Measurements from ENCODE around the genes KRT84, KRT82 and SOAT2.

DNA sequence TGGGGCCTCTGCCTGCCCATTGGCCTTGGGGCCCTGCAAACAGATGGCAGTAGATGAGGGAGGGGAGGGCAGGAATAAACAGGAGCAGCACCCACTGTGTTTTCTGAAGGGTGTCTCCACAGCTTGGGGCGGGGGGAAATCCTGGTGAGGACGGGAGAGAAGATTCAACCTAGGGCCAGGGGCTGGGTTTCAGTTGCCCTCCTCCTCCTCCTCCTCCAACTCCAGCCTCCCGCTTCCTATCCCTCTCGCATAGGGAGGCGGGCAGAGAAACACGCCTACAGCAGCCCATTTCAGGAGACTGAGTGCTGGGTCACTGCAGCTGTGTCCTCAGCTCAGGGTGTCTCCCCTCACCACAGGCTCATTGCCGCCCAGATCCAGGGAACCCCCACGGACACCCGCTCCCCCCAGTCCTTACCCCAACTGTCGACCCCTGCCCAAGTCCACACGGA, 9.0 kb upstream of the KRT80 start:
- PRO-cap = no peak

DNA sequence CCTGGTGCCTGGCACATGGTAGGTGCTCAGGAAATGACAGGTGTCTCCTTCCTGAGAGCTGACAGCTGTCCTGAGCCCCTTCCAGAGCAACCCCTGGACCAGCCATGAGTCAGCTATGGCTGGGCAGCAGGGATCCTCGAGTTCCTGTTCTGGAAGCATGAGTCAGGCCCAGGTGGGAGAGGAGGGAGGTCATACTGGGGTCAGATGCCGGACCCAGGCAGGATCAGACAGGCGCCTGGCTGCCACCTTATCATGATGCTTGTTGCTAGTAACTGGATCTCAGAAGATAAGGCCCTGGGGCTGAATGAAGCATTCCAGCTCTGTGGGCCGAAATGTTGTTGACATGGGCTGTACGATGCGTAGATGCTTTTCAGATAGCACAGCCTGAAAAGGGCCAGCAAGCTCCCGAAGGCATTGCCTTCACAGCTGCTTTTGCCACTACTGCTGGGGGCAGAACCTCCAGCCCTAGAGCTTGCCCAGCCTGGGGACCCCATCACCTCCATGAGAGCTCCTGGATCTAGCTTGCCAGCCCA, 17.4 kb upstream of the KRT7 start:
- PRO-cap = no peak

DNA sequence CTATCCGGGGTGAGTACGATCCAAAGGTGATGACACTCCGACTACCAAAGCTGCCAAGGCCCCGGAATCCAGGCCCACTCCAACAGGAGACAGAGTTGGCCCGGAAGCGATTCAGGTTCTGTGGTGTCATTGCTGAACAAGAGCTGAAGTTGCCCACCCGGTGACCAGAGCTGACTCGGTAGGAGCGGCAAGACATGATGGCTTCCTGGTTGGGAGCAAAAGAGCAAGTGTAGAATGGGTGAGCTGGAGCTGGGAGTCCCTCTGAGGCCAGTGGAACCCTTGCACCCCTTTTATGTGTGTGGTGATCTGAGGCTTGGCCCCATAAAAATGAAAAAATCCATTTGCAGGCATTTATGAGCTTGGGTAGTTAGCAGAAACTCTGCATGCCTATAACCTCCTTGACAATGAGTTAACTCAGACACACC, at the start of gene KRT84:
Gene KRT84 (minus strand): TSS at position 263 of the 425 bp plus-strand sequence.
- PRO-cap = no peak

- PRO-cap = no peak
Observed at GRCh38 chr12:52406025-52406578, at the start of gene KRT82. Gene KRT82, minus strand, starts transcription at chr12:52406335.

DNA sequence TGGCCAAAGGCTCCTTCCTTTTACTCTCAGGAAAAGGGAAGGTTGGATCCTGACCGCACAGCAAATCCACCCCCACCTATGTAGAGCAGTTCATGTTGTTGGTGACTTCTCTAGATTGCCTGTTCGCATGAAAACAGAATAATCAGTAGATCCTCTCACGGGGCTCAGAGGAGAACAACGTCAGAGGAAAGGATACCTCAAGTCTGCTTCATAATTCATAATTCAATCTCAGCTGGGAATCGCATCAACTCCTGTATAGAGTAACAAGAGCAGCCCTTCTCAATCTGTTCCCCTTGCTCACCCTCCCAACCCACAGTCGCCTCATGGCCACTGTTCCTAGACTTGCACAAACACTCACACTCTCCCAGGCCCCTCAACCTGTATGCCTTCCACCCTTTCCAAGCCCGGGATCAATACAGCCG, 11.2 kb upstream of the KRT73 start:
- PRO-cap = no peak

DNA sequence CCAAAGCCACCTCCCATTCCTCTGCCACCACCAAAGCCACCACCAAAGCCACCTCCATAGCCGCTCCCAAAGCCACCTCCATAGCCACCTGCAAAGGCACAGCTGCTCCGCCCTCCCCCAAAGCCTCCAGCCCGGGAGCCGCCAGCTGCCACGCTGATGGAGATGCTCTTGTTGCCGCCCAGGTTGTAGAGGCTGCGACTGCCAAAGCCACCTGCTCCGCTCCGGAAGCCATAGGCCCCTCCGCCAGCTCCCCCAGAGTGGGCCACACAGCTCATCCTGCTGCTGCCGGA, 288 bp downstream of the KRT3 start:
- PRO-cap = no peak

DNA sequence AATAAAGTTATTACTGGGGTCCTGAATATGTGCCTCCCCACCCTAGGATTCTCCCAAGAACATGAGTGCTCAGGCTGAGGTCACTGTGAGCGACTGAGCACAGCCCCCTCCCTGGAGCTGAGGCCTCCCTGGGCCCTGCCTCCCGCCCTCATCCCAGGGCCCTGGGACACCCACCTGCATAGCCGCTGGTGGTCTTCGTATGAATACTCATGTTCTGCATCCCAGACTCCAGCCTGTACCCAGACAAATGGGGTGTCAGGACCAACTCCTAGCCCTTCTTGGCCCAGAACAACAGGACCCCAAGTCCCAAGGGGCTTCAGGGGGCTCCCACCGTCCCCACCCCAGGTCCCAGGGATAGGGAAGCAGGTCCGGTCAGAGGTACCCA, 6.6 kb downstream of the KRT8 start:
- PRO-cap = no peak

- PRO-cap = no peak
Observed at GRCh38 chr12:52942752-52943316, 6.1 kb upstream of the KRT18 start.

DNA sequence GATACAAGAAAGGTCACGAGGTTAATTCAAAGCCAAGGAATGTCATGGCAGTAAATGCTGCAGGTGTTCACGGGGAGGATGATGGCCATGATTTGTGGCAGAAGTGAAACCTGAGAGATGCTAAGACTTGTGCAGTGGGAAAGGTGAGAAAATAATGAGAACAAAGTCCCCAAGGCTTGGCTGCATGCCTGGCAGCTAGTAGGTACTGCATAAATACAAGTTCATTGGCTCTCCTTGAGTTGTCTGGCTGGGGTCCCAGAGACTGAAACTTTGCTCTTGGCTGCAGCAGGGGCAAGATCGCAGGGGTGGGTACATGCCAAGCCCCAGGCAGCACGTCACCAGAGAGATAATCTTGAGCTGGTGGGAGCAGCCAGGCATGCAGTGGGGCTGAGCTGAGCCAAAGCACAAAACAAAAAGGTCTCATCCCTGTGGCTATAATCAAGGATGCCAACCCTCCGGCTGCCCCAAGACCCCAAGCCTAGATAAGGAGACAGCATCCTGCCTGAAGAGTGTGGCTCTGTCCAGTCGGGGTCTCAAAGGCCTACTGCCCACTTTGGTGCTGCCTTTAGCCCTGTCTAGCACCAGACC, 21.3 kb downstream of the KRT18 start:
- PRO-cap = no peak

GRCh38 chr12:52981186-52981418, 25.2 kb upstream of the EIF4B start:
- PRO-cap = no peak

DNA sequence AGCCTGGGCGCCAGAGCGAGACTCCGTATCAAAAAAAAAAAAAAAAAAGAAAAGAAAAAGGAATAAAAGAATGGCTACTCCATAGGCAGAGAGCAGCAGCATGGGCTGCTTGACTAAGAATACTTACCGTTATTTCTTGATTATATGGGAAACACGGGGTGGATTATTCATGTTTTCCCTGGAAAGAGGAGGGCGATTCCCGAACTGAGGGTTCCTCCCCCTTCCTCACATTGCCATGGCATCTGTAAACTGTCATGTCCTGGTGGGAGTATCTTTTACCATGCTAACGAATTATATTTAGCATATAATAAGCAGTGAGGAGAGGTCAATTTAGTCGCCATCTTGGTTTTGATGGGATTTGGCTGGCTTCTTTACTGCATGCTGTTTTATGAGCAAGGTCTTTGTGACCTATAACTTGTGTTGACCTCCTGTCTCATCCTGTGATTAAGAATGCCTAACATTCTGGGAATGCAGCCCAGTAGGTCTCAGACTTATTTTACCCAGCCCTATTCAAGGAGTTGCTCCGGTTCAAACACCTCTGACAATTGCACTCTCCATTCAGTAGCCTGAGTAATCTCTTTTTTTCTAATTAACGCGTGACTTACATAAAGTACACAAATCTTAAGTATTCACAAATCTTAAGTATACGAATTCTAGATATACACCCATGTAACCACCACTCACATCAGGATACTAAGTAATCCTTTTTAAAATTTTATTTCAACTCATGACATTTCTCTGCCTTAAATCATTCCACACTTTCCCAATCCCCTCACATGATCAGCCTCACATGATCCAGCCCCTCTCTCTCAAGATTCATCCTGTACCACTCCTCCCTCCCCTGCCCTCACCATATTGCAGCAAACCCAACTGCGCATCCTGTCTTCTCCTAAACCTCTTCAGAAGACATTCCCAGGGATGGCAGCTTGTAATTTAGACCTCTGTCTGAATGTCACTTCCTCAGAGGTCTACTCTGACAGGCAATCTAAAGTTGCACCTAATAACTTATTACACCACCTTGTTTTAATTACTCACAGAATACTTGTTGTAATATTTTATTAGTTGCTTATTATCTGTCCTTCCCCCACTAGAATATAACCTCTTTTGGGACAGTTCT, 1.9 kb upstream of the EIF4B start:
- PRO-cap = no peak

DNA sequence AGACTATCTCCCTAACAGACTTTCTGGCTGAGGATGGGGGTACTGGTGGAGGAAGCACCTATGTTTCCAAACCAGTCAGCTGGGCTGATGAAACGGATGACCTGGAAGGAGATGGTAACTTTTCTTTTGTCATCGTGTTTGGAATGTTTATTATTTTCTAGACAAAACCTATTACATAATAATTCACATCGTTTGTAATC, 10.1 kb downstream of the EIF4B start:
- PRO-cap = no peak

DNA sequence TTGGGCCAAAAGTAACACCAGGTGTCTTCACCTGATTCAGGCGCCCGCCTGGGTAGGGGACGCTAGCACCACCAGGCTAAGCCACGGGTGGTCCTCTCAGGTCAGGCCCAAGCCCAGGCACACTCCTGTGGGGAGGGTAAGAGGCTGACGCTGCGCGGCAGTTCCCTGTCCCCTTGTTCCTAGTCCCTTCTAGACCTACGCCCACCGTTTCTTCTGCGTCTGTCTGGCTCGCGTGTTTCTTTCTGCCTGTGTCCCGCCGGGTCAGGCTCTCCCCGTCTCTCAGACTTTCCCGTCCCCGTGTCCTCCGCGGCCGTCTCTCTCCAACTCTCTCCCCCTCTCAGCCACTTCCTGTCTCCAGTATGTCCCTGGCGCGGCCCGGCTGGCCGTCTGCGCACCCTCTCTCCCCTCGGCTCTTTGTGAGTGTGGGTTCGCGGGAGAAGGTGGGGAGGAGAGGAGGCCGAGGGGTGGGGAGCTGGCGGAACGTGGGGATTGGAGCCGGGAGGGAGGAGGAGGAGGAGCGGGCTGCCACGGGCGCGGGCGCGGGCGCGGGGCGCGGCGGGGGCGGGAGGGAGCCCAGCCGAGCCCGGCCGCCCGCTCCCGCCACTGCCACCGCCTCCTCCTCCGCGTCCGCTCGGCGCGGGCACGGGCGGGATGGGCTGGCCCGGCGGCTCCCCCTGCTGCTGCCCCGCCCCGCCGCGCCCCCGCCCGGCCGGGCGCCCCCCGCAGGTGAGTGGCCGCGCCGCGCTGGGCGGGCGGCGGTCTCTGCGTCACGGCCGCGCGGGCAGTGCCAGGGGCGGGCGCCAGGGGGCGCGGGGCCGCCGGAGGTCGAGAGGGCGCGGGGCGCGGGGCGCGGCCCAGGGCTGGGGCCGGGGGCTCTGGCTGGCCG, 3.0 kb upstream of the TNS2 start:
- PRO-cap = bidirectional peak, plus-strand start at position 558 of the sequence, minus-strand start at position 416 of the sequence; bidirectional peak, plus-strand start at position 857 of the sequence, minus-strand start at position 605 of the sequence

DNA sequence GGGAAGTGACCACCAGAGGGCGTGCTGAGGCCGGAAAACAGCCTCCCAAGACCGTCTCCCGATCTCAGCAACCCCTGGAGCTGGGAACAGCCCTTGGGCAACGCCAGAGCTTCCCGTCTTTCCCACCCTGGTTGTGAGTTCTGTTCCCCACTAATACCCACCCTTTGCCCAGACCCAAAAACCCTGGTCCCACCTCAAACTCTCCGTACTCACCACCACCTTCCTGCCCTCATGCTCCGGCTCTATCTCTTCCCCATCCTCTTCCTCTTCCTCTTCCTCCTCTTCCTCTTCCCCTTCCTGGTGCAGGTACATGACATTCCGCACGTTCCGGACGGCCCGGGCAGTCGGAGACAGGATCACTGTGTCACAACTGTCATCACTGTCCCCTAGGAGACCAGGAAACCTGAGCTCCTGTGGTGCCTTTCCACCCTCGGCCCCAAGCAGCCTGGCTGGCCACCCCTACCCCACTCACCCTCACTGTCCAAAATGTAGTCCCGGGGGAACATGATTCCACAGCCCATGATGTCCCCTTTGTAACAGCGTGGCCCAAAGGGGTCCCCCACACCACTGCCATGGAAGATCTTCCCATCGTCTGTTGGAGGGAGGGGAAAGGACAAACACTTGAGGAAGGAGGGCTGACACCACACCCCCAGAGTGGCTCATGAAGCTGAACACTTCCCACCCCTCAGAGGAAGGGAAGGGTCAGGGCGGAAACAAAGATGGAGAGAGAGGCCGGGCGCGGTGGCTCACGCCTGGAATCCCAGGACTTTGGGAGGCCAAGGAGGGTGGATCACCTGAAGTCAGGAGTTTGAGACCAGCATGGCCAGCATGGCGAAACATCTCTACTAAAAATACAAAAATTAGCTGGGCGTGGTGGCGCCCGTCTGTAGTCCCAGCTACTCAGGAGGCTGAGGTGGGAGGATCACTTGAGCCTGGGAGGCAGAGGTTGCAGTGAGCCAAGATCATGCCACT, 12.8 kb downstream of the SPRYD3 start:
- PRO-cap = no peak

DNA sequence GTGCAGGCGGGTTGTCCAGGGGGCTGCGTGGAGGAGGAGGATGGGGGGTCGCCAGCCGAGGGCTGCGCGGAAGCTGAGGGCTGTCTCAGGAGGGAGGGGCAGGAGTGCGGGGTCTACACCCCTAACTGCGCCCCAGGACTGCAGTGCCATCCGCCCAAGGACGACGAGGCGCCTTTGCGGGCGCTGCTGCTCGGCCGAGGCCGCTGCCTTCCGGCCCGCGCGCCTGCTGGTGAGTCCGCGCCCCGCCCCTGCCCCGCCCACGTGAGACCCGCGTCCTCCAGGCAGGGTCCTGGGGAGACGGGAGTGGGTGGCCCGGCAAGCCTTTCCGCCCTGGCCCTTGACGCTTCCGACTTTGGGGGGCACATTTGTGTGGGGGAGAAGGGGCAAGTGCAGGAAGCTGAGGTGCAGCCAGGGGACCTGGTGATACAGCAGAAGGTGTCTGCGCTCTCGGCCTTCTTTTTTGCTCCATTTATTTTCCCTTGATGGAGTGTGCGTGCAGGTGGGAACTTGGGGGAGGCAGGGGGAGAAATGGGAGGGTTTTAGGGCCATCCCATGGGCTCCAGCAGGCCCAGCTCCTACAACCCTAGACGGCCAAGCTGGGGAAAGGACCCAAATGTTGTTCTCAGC, 469 bp downstream of the IGFBP6 start:
- PRO-cap = no peak

DNA sequence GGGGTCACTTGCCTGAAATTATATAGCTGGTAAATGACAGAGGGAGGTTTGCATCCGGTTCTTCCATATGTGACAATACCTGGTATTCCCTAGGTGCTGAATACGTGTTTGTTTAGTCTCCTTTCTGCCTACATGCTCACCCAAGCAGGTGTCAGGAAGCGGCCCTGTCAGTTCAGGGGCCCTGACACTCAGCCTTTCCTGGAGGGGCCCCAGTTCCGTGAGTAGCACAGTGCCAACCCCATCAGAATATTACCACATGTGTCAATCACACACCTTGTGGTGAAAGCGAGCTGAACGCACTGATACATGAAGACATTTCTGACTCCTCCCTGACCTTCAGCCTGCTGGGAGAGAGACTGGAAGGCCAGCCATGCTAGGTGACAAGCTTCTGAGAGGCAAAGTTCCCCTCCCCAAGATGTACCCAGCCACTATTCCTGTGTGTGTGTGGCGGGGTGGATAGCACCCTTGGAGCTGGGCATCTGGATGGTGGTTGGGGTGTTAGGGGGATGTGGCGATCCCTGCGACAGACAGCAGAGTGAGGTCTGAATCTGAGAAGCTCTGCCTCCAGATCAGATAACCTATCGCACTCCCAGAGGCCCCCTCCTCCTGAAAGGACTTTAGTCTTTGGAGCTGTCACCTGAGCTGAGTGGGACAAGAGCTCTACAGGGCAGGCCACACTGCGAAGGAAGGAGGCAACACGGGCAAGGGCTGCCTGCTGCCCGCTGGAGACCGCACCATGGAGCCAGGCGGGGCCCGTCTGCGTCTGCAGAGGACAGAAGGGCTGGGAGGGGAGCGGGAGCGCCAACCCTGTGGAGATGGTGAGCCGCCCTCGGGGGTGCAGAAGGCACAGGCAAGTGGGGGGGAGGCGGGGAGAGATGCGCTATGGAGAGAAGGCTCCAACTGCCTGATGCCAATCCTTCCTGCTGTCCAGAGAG, at the start of gene SOAT2:
Gene SOAT2 (plus strand): TSS at position 645 of the 935 bp plus-strand sequence.
- PRO-cap = no peak

DNA sequence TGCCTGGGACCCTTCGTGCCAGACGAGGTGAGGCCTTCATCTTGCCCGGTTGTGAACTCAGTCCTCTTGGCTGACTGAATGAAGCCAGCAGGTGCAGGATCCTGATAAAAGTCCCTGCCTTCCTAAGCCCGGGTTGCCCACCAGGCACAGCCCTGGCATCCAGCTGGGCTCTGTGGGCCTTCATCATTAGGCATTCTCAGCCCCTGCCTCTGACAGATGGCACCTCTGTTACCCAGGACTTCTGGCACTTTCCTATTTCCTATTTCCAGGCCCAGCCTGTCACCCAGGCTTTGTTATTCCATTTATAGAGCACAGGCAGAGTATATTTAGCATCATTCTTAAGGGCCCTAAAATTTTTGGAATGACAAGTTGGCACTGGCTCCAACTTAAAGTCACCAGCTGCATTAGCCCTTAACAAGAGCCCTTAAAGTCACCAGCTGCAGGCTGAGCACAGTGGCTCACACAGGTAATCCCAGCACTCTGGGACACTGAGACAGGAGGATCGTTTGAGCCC, 12.9 kb downstream of the SOAT2 start:
- PRO-cap = no peak

DNA sequence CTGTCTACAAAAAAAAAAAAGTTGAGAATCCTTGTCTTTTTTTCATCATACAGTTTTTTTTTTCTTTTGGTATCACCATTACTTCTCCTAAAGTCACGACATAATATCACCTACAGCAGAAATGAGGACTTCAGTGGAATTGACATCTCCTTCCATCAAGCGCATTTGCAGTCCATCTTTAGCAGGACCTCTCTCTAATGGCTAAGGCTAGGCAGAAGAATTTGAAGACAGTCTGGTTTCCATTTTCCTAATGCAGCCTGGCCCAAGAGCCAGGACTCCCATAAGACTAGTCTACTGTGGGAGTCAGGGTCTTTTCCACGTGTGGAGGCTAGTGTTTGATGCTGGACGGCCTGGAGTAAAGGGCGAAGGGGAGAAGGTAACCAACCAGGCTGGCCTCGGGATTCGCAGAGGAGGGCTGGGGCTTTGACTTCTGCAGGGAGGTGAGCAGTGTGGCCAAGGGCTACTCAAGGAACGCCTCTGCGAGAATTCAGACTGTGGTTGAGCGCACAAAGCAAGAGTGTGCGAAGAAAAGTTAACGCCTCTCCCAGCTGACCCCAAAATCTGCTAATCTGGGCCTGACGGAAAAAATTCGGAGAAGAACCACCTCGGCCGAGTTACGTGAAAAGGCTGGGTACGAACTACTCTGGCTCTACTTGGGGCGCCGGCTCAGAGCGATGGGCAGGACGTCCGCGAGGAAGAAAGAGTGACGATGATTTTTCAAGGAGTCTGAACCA, 692 bp upstream of the ZNF740 start:
- PRO-cap = no peak

- PRO-cap = no peak
Observed at GRCh38 chr12:53182156-53182742, 1.5 kb upstream of the CSAD start.

- PRO-cap = no peak
Observed at GRCh38 chr12:53191109-53191504, 10.4 kb upstream of the CSAD start.